AG09319 (cell line): ENCODE measurements around a stretch of chr1.

GRCh38 chr1:3599561-3599846, 11.8 kb downstream of the MEGF6 start:
- RRBS: 81% methylated on average over 6 of the region's 15 CpGs

GRCh38 chr1:3688256-3688726, 36.0 kb downstream of the TP73 start:
- RRBS: no CpG with 5 or more reads among the region's 15 CpGs

DNA sequence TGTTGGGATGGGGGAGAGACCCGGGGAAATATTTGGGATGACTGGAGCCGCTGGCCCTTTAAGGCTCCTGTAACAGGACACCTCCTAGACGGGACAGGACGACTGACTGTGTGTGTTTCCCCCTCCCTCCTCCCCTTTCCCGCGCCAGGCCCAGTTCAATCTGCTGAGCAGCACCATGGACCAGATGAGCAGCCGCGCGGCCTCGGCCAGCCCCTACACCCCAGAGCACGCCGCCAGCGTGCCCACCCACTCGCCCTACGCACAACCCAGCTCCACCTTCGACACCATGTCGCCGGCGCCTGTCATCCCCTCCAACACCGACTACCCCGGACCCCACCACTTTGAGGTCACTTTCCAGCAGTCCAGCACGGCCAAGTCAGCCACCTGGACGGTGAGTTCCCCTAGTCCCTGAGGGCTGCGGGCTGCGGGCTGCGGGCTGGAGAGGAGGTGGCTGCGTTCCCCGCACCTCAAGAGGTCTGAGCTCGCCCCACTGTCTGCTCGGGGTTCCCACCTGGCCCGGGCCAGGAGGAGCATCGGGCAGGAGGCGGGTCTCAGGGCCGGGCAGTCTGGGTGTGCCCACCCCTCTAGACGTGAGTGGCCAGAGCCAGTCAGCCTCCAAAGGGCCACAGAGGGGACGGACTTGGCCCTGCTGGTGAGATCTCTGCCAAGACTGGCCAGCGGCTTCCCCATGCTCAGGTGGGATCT, 44.7 kb upstream of the CCDC27 start:
- RRBS: 20% methylated on average over 5 of the region's 37 CpGs

- RRBS: 29% methylated on average over 4 of the region's 33 CpGs
Measured at GRCh38 chr1:3718012-3718495, 34.2 kb upstream of the CCDC27 start.

DNA sequence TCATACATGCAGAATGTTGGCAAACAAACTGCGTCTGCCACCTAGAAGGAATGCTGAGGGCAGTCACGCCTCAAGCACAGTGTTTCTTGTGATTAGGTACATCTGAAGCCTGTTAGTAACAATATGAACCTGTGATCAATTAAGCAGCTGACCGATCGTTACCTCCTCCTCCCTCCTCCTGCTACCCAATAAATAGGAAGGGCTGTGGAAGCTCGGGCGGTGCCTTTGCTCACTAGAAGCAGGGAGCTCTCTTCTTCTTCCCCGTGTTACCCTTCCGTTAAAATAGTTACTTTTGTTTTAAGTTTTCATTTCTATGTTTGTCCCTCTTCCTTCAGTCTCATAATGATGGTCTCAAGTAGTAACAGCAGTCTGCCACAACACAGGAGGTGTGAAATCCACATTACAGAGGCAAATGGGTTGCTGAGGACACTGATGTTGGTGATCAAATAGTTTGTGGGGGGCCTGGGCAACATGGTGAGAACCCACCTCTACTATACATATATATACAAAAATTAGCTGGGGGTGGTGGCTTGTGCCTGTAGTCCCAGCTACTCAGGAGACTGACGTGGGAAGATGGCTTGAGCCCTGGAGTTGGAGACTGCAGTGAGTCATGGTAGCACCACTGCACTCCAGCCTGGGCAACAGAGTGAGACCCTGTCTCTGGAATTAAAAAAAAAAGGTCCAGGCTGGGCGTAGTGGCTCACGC, 13.8 kb upstream of the LRRC47 start:
- RRBS: no CpG with 5 or more reads among the region's 11 CpGs

GRCh38 chr1:4484152-4484351, 170.4 kb upstream of the AJAP1 start:
- RRBS: no CpG with 5 or more reads among the region's 2 CpGs

GRCh38 chr1:4655642-4656259, 1.3 kb downstream of the AJAP1 start:
- RRBS: 2% methylated on average over 29 of the region's 63 CpGs

DNA sequence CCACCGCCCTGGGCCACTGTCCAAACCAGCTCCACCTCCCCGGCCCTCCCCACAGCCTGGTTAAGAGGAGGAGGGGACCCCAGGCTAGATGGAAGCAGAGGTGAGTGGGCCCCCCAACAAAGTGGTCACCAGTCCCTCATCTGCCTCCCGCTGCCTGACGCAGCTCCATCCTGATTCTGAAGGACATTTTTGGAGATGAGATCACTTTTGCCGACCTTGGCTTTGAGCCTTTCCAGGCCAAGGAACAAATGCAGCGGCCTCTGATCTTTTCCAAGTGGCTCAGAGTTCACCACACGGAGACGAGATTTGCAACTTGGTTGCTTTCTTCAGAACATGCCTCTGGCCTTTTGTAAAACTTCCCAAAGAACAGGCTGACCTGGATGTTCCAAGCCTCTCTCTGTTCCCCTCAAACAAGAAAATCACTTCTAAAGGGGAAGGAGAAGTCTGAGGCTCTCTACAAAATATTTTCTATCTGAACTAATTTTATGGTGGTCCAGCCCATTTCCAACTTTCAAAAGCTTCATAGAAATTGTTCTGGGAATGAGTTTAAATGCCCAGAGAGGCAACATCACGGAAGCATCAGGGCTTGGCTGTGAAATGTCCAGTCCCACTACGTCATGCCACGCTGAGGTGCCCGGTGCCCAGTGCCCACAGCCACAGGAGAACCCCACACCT, 223.0 kb downstream of the NPHP4 start:
- RRBS: no CpG with 5 or more reads among the region's 12 CpGs

DNA sequence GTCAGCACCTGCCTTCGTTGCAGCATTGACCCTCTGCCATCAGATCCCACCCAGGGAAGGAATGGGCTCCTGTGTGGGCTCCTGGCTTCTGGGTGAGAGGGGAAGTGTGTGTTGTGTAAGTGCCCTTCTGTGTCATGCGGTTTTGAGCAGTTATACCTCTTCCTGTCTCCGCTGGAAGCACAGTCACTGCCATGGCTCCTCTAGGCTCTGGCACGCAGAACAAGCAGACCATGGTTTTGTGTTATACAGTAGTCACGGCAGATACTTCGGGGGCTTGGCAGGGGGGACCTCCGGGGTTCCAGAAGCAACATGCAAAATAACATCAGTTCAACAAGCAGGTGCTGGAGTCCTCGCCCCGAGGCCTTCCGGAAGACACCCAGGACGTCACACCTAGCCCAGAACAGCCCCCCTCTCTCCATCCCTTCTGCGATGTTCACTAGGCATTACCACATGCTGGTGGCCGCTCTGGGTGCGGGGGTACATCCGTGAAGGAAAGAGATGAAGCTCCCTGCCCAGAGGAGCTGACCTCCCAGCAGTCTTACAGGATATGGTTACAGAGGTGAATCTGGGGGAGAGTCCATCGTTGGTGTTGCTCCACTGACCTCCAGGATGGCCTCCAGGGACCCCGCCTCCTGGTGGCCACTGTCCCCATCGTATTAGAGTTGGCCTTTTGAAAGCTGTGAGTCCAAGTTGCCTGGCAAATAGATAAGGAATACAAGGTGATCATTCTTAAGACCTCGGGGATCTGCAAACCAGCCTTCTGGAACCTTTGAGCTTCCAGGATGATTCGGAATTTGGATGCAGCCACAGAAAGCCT, 17.3 kb upstream of the KCNAB2 start:
- RRBS: 85% methylated on average over 4 of the region's 20 CpGs

DNA sequence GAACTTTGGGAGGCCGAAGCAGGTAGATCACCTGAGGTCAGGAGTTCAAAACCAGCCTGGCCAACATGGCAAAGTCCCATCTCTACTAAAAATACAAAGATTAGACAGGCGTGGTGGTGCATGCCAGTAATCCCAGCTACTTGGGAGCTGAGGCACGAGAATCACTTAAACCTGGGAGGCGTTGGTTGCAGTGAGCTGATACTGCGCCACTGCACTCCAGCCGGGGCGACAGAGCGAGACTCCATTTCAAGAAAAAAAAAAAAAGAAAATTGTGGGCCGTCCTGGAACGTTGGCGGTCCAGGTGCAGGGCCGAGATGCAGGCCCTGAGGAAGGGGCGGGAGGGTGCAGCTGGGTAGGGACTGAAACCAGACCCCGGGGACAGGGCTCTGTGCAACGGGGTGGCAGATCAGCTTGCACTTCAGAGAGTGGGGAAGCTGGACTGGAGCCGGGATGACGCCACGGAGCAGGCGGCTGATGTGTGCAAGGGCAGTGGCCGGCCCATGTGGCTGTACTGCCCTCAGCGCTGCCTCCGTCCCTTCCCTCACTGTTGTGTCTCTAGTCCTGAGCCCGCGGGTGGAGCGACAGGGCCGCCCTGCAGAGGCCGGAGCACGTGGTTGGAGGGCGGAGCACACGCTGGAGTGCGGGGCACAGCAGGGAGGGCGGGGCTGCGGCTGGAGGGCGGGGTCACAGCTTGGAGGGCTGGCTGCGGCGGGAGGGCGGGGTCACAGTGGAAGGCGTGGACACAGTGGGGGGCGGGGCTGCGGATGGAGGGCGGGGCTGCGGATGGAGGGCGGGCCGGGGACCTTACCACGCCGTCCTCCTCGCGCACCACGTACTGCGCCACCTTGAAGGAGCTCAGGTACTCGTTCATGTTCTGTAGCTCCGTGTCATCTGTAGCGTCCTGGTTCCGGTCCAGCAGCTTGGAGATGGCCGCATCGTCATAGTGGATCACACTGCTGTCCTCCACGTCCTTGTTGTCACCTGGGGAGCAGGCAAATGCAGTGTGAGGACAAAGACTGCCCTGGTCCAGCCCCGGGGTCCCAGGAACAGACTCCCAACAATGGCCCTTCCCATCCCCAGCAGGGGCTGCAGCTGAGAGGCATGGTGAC, 52.5 kb downstream of the CHD5 start:
- RRBS: 9% methylated on average over 7 of the region's 58 CpGs

GRCh38 chr1:6273142-6273815, 12.4 kb upstream of the GPR153 start:
- RRBS: no CpG with 5 or more reads among the region's 23 CpGs

GRCh38 chr1:6282702-6283059, 21.8 kb upstream of the GPR153 start:
- RRBS: no CpG with 5 or more reads among the region's 7 CpGs

DNA sequence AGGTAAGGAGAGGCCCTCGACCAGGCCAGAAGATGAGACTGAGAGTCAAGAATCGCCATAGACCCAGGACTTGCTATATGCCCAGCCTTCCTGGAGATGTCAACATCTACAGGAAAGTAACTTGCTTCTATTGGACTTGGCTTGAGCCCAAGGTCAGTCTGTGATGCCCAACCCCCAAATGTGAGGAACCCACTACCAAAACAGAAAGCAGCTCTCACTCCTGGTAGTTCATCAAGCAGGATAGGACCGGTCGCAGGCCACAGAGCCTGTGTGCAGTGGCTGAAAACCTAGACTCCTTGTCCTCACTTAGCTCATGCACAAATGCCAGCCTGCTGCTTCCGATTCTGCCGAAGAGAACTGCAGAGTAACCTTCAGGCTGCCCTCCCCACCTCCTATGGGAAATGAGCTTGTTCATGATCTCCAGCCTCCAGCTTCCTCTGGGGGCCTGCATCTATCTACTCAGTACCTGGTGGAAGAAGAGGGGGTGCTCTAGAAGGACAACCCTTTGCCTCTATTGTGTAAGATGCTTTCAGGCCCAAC, 1.4 kb downstream of the ACOT7 start:
- RRBS: no CpG with 5 or more reads among the region's 6 CpGs

- RRBS: 1% methylated on average over 36 of the region's 110 CpGs
Measured at GRCh38 chr1:6392869-6393639, 513 bp downstream of the ACOT7 start.

DNA sequence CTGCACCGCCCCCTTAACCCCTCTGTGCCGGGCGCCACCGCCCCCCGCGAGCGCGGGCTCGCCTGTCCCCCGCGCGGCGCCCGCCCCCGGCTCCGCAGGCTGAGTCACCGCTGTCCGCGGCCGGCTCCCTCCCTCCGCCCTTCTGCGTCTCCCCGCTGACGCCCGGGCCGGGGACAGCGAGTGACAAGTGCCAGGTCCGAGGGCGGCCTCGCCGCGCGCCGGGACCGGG, 192 bp upstream of the KLHL21 start:
- RRBS: under 1% methylated on average over 28 of the region's 35 CpGs

- RRBS: 1% methylated on average over 58 of the region's 107 CpGs
Measured at GRCh38 chr1:6614583-6615423, 1.3 kb downstream of the PHF13 start.

DNA sequence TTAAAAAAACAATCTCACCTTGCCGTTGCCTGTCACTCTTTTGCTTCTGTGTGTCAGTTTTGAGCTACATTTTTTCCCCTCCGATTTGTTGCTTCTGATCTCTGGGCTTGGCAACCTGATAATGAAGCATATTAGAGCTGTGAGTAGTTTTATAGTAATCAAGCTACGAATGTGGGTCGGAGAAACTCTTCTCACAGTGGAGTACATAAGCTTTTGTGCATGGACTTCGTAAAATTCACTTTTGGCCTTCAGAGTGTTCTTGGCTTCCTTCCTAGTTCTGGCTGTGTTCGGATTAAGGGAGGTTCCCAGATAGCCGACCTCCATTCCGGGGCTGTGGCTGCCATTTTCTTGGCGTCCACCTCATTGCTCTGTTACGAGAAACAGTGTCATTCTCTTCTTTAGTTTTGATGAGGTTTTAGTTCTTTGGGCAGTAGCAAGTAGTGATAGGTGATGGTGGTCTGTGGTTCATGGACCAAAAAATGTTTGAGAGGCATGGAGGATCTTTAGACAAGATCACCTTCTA, 26.3 kb downstream of the CAMTA1 start:
- RRBS: no CpG with 5 or more reads among the region's 10 CpGs

DNA sequence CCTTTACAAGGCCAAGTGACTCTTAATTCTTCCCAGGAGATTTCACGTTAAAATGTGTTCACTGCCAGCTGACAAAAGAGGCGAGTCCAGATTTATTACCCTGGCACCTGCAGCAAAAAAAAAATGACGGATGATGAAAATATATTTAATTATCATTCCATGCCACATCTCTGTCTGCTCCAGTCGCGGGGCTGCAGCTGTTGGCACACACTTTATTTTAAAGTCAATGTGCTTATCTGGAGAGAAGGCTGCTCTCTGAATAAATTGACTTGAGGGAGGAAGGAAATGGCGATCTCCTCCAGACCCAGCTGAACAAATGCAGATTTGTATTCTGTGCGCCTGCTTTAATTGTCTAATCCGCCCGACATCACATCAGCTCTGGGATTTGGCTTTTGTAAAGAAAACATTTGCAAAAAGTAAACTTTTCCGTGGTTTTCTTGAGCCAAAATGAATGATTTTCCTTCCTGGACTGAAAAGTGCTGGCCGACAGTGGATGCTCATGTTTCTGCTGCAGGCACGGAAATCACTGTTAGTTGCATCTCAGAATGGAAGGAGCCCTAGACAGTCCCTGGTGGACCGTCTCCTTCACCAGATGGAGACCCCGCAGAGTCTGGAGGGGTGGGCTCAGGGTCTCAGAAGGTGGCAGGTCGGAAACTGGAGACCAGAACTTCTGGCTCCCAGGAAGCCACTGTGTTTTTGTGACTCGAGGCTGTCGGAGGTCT, 150.2 kb downstream of the CAMTA1 start:
- RRBS: no CpG with 5 or more reads among the region's 17 CpGs

DNA sequence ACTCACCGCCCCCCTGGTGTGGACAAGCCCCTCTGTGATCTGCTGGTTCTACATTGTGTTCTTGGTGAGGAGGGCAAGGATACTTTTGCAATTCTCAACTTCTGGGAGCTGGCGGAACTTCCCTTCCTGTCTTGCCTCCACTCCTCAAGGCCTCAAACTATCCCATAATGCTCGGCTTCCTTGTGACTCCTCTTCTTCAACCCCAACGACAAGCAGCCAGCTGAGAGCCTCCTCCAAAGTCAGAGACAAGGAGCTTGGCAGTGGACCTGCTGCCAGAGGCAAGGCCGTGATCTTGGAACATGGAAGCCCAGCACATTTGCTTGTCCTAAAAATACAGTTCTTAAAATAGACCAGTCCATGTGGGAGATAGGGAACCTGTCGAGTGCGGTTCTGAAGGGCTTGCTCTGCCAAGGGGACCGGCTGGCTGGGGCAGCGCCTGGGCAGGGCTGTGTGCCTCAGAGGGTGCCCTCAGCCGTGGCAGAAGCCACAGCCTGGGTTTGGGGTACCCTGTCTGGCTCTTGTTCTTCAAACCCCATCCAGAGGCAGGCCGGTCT, 228.5 kb downstream of the CAMTA1 start:
- RRBS: no CpG with 5 or more reads among the region's 11 CpGs

DNA sequence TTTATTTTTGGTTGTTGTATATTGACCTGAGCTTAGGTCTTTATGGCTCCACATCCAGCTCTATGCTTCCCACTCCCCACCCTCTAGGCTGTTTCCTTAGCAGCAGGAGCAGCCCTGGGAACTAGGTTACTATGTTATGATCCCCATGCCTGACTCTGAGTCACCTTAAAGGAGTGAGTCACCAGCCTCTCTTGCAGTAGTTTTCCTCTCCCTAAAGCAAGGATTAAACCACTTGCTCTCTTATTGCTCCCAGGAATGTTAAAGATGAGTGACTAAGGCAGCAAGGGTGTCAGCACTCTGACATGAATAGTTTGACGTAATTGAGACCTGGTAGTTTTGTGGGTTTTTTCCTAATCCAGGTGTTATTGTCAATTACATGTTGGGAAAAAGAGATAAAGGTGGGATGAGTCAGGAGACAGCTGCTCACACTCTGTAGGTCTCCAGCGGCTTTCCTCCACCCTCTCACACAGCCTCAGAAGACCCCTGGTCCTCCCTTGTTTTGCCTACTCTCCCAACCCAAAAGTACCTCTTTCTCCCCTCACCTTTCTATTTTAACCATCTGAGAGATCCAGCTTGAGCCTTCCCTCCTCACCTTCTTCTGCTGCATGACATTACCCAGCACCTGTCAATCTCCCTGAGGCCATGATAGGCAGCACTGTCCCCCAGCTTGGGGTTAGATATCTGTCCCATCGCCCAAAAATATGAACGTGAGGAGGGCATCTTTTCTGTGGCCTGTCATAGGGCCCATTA, 369.1 kb upstream of the VAMP3 start:
- RRBS: no CpG with 5 or more reads among the region's 4 CpGs